Trachea (tissue), 1 donor: ENCODE data around the genes TTPAL, CCN5, YWHAB and WFDC12.

- PRO-cap: no peak
These were observed 49.7 kb upstream of the TTPAL start for GRCh38 chr20:44425819-44426591.

- PRO-cap: bidirectional peak, plus-strand start at chr20:44475877, minus-strand start at chr20:44475800
These were observed at the start of gene TTPAL for GRCh38 chr20:44475710-44476848. Gene TTPAL (plus strand): TSS chr20:44475874.

GRCh38 chr20:44479690-44480810, 4.4 kb downstream of the TTPAL start:
- PRO-cap: no peak

GRCh38 chr20:44494030-44494747, 18.5 kb downstream of the TTPAL start:
- PRO-cap: no peak

DNA sequence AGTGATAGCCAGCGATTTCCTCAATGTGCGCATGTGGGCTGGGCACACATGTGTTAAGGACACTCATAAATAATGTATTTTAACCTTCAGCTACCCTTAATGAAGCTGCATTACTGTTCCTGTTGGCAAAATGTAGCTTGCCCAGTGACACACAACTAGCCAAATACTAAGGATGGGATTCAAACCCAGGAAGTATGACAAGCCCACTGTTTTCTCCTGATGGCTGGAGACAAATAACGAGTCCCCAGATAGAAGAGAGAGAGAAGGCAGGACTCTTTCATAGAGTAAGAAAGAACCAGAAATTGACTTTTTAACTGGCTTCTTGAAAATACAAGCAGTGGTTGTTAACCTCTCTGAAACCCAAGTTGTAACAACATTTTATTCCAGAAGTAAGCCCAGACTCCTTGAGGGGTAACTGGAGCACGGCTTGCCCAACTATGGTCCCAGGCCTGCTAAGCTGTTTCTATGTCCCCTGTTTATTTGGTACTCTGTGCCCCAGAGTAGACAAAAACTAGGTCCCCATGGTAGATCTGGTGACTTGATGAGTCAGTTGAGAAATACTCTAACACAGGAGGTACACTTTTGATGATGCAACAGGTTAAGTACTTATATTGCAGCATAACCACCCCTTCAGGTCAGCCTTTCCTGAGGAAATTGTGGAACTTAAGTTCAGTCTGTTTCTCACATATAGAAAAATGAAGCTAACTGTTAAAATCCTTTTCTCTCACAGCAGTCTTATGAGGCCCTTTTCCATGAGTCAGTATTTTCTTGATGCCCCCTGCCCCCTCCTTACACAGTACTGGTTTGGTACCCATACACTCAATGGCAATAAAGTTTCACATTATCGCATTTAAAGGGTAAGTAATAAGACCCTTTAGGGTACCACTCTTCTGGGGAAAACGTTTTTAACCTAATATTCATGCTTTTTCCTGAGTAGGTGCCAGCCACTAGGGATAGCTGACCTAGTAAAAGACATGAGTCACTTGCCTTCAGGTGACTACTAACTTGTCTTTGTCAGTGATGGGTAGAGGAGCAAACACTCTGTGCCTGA, 19.5 kb downstream of the TTPAL start:
- PRO-cap: no peak

- PRO-cap: no peak
These were observed 962 bp downstream of the SERINC3 start for GRCh38 chr20:44520920-44521296.

DNA sequence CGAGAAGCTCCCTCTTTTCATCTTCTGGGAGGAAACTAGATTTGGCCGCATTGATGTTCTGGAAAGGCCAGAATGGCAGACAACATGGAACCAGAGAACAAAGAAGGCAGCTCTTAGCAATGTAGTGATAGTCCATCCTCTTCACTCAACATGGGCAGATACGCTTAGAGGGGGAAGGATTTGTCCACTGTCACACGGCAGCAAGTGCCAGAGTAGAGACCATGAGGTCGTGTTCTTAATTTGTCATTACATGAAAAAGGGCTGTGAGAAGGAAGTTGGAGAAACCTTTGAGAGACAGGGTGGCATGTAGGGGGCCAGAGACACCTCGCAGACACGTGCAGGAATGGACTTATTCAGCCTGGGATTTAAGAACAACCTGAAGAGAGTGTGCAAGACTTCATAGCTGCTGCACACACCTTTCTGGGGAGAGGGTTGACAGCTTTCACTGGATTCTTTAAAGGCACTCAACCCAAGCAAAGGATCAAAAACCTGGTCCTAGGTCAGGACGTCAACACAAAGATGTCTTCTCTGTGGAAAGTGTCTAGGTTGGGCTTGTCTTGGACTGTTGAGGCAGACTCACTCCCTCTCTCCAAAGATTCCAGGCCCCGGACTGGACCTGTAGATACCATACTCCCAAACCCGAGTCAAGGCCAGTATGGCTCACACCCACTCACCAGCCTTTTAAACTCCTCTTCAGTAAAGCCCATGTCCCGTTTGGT, 31.0 kb downstream of the ADA start:
- PRO-cap: no peak

GRCh38 chr20:44637264-44638101, 14.0 kb downstream of the ADA start:
- PRO-cap: unidirectional peak, plus-strand start at chr20:44637620

GRCh38 chr20:44691672-44691931, 23.6 kb upstream of the CCN5 start:
- PRO-cap: no peak

DNA sequence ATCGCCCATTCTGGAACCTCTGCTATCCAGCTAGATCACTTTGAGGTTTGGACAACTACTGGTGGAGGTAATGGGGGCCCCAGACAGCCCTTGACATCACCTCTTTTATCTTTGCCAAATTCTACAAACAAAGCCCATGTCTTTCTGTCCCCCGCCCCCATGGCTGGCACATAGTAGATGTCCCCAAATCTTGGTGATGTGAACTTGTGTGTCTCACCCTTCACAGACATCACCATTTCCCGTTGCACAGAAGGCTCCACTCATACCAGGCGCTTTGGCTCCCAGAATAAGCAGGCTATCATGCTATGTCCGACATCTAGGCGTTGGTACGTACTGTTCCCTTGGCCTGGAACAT, 1.1 kb upstream of the CCN5 start:
- PRO-cap: no peak

DNA sequence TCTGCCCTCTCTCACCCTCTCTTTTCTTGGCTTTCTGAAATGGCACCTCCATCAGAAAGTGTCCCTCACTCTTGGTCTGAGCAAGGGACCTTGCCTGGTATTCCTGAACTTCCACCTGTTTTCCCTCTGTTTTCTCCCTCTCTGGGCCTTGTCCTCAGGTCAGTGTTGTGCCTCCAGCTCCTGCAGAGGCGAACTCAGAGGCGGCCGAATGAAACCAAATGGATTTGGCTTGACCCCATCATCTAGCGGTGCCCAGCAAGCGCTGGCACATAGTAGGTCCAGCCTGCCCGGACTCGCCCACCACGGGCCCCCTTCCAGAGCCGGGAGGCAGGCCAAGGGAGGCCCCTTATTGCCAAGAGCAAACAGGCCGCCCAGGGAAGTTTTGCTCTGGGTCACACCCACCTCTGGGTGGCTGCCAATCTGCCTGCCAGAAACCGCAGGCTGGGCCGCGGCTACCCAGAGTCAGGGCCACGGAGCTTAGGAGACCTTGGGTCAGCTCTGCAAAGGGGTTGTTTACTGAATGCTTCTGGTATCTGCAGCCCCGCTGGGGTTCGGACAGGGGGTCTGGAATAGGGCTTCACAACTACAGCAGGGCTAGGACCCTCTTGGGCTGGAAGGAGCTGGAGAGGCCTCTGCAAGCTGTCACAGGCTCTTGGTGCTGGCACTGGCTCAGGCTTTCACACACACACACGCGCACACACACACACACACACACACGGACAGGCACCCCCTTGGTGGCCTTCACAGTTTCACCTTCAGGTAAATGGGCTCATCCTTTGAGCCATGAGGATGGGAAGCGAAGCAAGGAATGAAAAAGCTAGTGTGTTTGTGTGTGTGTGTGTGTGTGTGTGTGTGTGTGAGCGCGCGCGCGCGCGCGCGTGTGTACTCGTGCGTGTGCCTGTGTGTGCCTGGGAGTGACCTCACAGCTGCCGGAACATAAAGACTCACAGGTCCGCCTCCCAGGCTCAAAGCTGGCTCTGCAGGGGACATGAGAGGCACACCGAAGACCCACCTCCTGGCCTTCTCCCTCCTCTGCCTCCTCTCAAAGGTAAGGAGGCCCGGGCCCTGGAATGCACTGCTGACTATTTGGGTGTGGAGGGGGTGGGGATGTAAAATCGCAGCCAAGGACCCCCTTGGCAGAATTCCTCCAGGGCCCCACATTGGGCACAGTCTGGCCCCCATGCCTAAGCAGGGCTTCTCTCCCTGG, at the start of gene CCN5:
Gene CCN5 (plus strand): TSS at position 967 of the 1,207 bp plus-strand sequence.
- PRO-cap: unidirectional peak, plus-strand start at position 968 of the sequence

DNA sequence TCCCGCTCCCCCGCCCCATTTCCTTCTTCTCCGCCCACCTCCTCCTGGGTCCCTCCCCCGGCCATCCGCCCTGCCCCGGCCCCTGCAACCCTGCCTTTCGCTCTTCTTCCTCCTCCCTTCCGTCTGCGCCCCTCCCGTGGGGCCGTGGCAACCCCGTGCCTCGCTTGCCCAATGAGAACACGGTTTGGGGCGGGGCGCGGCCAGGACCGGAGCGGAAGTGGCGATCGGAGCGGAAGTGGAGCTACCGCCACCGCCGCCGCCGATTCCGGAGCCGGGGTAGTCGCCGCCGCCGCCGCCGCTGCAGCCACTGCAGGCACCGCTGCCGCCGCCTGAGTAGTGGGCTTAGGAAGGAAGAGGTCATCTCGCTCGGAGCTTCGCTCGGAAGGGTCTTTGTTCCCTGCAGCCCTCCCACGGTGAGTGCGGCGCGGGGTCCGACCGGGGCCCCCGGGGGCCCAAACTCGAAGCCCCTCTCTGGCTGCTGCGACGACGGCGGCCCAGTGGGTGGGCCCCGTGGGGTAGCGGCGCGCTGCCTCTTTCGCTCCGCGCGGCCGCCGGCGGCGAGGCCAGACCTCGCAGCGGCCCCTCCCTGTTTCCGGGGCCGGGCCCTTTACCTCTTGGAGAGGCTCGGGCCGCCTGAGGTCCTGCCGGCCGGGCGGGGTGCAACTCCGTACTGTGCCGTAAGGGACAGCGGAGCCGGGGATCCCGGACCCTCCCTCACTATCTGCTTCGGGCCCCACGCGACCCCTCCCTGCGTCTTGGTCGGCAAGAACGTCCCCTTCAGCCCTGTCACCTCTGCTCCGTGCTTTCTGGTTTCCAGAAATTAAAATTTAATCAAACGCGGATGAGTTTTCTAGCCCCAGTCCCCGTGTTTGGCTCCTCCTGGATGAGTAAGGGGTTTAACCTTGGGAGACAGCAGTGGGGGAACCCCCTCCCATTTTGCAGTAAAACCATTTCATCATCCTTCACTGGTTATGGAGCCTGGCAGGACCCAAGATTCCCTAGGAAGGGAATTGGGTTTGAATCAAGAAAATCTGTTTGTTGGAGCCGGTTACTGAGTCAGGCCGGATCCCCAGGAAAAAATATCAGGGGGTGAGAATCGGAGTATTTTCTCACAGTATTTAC, at the start of gene YWHAB:
Gene YWHAB (plus strand): TSS at position 232 of the 1,122 bp plus-strand sequence.
- PRO-cap: bidirectional peak, plus-strand start at position 223 of the sequence, minus-strand start outside the sequence; bidirectional peak, plus-strand start at position 636 of the sequence, minus-strand start at position 550 of the sequence

- PRO-cap: no peak
These were observed 10.5 kb downstream of the YWHAB start for GRCh38 chr20:44895702-44896726.

DNA sequence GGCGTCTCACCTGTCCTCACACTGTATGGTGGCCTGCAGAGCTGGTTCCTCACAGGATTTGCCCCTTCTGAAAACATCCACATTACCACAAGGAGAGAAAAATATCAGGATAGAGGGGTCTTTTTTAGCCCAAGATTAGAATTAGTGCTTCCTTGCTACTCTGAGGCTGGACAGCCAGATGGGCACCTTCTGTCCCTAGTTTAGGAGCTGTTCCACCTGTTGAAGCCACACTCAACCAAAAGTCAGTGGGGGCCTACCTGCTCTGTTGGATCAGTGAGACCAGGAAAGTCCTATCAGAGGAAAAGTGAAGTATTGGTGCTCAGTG, 984 bp upstream of the PABPC1L start:
- PRO-cap: no peak

DNA sequence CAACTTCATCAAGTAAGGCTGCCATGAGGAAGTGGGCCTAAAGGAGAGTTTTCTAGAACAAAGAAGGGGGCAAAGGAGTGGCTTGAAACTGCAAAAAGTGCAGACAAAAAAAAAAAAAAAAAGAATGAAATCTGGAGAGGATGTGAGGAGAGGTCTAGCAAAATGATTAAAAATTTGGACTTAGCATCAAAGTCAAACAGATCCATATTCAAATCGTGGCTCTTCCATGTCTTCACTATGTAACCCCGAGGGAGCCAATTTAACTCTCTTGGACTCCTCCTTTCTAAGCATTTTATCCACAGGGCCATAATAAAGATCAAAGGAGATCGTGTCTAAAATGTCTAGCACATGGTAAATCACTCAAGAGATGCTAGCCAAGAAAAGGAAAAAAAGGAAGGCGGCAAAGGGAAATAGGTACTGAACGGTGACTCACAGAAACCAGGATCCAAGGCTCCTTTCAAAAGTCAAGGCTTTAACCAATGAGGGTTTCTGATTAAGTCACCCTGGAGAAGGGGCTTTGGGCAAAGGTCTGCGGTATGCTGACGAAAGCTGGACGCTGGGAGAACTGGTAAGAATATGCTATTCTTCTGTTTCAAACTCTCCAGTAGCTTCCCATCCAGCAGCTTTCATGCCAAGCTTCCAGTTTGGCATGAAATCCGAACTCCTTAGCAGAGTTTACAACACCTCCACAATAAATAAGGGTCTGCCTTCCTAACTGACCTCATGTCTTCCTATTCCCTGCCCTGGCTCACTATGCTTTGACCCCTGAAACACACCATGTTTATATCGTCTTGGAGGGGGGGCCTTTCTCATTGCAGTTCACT, 1.2 kb downstream of the TOMM34 start:
- PRO-cap: no peak

DNA sequence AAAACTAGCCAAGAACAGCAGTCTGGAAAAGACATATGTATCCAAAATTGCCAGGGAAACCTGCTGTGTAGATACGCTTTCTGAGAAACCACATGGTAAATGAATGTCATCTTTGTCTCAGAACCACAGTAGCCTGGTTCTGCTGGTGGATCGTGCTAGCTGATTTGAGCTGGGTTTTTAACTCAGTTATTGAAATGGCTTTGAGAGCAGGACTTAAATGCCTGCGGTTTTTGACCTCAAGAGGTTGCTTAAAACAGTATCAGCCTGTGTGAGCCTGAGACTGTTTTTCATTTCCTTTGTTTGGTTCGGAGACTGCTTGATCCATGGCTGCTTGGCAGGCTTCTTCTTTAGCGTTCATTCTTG, 47.9 kb downstream of the KCNS1 start:
- PRO-cap: no peak

DNA sequence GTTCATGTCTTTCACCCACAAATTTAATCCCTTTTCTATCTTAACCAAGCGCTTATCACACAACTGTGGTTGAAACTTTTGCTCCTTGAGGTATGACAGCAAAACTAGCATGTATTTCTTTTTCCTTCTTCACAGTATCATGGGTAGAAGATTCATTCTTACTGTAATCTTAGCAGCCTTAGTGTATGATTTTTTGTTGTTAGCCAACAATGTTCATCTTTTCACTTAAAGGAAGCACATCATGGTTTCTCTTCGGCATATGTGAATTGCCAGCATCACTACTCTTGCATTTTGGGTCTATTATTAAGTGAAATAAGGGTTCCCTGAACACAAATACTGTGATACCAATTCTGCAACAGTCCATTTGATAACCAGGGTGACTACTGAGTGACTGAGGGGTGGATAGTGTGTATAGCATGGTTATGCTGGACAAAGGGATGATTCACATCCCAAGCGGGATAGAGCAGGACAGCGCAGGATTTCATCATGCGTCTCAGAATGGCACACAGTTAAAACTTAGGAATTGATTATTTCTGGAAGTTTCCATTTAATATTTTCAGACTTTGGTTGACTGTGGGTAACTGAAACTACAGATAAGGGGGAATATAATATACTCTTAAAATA, 41.7 kb downstream of the KCNS1 start:
- PRO-cap: no peak

- PRO-cap: no peak
These were observed at the start of gene WFDC12 for GRCh38 chr20:45124373-45124570. Gene WFDC12 (minus strand): TSS chr20:45124465.

DNA sequence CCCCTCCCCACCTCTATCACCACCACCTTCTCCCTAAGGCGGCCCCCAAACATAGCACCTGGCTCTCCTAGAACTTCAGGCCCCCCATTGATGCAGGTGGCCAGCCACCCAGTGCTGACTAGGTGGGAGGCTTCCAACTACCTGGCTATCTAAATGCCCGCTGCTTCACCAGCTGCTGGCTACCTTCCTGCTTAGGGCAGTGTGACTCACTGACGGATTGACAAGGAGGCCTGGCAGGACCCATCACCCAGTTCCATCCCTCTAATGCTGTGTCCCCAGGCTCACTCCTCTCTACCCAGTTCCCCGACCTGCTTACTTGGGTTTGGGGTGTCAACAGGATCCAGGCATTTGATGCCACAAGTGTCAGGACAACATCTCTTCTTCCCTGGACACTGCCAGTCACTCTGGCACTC, 1.1 kb downstream of the SLPI start:
- PRO-cap: no peak

DNA sequence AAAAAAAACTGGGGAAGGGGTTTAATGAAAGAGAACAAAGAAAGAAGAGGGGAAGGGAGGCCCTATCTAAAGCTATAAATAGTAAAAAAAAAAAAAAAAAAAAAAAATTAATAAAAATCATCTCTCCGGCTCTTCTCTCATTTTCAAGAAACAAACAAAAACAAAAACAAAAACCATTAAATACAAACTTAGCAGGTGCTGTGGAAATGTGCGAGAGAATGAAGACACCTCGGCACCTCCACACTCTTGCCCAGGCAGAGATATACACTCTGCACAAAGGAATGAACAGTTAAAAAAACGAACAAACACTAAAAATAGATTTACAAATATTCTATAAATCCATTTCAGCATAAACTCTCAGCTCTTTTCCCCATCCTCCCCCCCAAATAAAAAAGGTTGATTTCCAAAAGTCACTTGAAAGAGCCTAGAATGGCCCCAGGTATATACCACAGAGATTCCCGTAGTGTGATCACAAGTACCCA, 18.2 kb upstream of the MATN4 start:
- PRO-cap: no peak